Skeletal muscle cell (primary cell): ENCODE data around the genes HDAC10 and SBF1.

DNA sequence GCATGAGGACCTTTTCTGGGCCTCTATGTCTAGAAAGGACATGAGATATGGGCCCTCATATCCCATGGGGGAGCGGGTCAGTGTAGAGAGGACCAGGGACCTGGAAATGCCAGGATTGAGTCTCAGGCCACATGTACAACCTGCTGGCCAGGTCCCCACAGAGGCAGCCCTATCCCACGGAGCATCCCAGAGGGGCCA, 9.0 kb downstream of the PIM3 start:
- RRBS = no CpG with 5 or more reads among the region's 2 CpGs

DNA sequence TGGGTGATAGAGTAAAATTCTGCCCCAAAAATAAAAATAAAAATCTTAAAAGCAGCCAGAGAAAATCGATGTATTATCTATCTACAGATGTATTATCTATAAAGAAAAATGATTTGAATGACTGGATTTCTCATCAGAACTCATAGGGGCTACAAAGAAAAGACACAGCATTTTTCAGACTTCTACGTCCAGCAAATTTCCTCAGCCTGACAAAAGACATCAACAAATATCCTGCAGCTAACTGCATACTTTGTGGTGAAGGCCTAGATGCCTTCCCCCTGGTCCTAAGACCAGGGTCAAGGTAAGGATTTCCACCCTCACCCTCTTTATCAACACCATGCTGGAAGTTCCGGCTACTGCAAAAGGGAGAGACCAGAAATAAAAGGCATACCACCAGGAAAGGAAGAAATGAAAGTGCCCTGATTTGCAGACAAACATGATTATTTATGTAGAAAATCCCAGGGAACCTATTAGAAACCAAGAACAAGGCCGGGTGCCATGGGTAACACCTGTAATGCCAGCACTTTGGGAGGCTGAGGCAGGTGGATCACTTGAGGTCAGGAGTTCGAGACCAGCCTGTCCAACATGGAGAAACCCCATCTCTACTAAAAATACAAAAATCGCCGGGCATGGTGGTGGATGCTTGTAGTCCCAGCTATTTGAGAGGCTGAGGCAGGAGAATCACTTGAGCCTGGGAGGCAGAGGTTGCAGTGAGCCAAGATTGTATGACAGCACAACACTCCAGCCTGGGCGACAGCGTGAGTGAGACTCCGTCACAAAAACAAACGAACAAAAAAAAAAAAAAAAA, 20.4 kb downstream of the PIM3 start:
- RRBS = no CpG with 5 or more reads among the region's 11 CpGs

DNA sequence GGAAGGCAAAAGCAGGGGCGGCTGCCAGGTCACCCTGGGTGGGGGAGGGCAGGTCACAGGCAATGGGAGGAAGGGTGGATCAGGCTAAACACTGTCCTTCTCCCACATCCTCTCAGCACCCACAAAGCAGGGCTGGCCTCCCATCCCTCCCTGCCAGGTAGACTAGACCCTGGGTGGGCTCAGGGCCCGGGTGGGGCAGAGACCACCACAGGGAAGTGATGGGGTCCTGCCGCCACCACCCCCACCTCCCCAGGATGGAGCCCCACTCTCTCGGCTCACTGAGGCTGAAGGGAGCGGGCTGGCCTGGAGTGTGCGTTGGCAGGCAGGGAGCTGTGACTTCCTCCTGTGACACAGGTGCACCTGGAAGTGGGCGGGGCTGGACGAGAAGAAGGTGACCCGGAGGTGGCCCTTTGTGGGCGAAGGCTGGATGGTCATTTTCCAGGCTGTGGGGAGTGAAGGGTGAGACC, 15.5 kb downstream of the IL17REL start:
- RRBS = 81% methylated on average over 2 of the region's 10 CpGs

DNA sequence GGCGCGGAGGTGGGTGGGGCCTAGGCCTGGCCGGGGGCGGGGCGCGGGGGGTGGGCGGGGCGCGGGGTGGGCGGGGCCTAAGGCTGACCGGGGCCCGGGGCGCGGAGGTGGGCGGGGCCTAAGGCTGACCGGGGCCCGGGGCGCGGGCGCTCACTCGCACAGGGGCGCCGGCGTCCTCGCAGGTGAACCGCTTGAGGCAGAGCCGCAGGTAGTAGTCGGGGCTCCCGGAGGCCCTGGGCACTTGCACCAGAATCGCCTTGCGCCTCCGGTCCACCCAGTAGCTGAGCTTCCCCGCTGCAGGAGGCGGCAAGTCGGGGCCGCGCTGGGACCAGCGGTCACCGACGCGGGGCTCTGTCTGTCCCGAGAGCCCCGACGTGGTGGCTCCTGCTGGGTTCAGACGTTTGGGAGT, 12.9 kb downstream of the IL17REL start:
- RRBS = 13% methylated on average over 10 of the region's 45 CpGs

- RRBS = 9% methylated on average over 4 of the region's 21 CpGs
These were observed 26.0 kb downstream of the MLC1 start for GRCh38 chr22:50059053-50059788.

GRCh38 chr22:50074452-50075338, 10.5 kb downstream of the MLC1 start:
- RRBS = no CpG with 5 or more reads among the region's 28 CpGs

GRCh38 chr22:50105604-50106153, 15.9 kb downstream of the MOV10L1 start:
- RRBS = no CpG with 5 or more reads among the region's 7 CpGs

DNA sequence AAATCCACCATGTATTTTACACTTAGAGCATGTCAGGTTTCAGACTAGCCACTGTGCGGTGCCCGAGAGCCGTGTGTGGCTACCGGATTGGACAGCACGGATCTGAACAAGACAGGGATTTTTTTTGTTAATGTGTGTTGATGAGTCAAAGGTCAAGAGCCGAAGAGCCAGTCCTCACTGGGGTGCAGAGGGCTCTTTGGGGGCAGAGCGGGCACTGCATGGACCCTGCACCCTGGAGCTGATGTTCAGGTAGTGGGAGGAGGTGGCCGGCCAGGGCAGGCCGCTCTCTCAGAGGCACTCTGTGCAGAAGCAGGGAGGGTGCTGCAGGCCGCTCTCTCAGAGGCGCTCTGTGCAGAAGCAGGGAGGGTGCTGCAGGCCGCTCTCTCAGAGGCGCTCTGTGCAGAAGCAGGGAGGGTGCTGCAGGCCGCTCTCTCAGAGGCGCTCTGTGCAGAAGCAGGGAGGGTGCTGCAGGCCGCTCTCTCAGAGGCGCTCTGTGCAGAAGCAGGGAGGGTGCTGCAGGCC, 23.6 kb upstream of the PANX2 start:
- RRBS = no CpG with 5 or more reads among the region's 17 CpGs

GRCh38 chr22:50191099-50191731, 5.5 kb downstream of the TRABD start:
- RRBS = no CpG with 5 or more reads among the region's 15 CpGs

DNA sequence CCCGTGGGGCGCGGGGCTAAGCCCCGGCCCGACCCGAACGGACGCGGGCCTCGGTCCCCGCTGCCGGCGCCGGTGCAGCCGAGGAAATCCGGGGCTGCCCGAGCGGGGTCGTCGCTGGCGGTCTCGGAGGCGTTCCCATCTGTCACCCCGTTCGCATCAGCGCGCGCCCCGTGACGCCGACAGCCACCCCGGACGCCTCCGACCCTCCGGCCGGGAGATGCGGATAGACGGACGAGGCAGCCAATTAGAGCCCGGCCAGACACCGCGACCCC, 216 bp upstream of the SELENOO start:
- RRBS = under 1% methylated on average over 16 of the region's 42 CpGs

- RRBS = 92% methylated on average over 10 of the region's 54 CpGs
These were observed 5.6 kb downstream of the SELENOO start for GRCh38 chr22:50206050-50207266.

DNA sequence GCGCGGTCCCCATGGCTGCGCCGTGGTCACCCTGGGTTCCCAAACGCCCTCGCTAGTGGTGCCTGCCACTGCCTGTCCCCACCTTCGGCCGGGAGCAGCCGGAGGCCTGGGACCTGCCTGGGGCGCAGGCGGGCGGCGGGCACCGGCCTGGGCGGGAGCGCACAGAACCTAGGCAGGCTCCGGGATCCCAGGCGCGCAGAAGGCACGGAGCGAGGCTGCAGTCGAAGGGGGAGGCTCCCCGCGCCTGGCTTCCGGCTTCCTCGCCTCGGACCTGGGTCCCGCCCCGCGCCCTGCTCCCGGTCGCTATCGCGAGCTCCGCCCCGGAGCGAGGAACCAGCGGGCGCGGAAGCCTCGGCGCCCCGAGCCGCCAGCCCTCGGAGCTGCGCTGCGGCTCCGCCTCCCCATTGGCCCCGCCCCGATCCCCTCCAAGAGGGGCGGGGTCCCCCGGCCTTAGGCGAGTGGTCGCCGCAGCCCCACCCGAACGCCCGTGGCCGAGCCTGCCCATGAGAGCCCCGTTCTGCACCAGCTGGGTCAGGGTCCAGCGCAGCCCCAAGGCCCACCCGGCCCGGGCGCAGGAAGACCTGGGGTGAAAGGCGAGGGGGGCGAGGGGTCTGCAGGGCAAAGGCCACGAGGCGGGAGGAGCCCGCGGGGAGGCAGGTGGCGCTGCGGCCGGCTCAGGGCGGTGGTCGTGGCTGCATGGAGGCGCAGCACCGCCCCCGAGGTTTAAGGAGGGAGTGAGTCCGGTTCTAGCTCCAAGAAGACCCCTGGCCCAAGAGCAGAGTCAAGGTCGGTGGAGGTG, at the start of gene HDAC10:
TSS of gene HDAC10 (minus strand) at position 246 of the 799 bp plus-strand sequence.
- RRBS = 4% methylated on average over 31 of the region's 80 CpGs

DNA sequence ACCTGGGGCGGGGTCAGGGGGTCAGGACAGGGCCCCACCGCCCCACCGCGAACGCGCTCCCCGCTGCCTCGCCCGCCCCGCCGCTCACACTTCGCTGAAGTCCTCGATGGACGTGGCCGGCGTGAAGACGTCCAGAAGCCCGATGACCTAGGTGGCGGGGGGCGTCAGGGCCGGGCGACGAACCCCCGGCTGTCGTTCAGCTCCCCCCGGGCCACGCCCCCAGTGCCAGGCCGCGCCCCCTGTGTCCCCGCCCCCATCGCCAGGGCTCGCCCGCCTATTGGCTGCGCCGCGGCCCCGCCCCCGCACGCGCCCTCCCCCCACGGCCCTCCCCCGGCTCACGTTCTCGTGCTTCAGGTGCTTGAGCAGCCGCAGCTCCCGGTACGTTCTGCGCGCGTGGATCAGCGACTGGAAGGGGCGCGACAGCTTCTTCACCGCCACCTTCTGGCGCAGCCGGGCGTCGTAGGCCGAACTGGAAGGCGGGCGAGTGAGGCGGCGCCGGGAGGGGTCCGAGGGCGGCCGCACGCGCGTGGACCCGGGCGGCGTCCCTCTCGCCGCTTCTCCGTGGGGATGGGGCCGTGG, 2.6 kb downstream of the MAPK11 start:
- RRBS = 2% methylated on average over 42 of the region's 77 CpGs

DNA sequence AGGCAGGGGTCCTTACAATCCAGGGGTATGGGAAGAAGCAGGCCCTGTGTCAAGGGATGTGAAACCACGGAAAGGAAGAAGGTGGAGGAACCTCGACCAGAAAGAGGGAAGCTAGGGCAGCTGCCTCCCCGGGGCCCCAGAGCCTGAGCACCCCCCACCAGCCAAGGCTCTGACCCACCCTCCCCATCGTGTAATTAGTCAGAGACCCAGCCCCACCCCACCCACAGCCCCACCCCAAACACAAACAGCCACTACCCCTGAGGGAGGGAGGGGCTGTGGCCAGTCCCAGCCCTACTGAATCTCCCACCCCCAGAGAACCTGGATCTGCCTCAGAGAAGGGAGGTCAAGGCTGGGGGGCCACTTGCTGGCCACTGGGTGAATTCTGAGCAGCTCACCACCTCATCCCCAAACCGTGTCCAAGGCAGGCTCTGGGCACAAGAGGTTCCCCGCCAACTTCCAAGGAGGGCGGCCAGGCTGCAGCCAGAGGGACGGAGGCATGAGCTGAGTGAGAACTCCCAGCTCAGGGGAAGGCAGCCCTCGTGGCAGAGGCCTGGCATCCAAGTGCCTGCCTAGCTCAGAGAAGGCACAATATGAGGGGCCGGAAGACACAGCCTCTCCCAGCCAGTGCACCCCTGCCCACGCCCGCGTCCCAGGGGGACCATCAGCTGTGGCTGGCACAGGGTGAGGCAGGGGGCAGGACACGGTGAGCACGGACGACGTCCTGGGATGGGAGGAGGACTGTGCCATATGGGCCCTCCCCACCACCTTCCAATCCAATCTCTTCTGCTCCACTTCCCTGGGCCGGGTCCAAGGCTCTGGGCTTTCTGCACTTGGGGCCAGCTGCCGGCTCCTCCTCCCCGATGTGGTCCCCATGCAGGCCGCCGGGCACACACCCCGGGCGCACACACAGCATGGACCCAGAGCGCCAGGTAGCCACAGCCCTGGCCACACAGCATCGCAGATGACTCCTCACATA, 2.7 kb downstream of the PLXNB2 start:
- RRBS = 39% methylated on average over 5 of the region's 26 CpGs

GRCh38 chr22:50377178-50377759, 34.1 kb downstream of the PPP6R2 start:
- RRBS = no CpG with 5 or more reads among the region's 6 CpGs

DNA sequence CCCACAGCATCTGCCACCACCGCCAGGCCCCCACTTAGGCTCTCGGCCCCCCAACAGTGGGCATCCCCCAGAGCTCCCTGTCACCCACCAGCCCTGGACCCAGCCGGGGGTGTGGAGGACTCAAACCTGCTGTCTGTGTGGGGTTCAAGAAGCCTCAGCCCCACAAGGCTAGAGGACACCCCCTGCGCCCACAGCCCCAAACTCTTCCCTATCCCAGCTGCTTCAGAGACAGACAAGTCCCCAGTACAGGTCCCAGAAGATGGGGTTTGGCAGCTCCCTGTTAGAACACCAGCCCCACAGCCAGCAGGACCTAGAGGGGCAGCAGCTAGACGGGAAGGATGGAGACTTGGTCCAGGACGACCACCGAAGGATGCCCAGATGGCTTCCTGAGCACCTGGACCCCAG, 6.0 kb downstream of the SBF1 start:
- RRBS = no CpG with 5 or more reads among the region's 7 CpGs

- RRBS = under 1% methylated on average over 11 of the region's 67 CpGs
These were observed at the start of gene SBF1 for GRCh38 chr22:50474897-50475511. Gene SBF1, minus strand, starts transcription at chr22:50475035.

DNA sequence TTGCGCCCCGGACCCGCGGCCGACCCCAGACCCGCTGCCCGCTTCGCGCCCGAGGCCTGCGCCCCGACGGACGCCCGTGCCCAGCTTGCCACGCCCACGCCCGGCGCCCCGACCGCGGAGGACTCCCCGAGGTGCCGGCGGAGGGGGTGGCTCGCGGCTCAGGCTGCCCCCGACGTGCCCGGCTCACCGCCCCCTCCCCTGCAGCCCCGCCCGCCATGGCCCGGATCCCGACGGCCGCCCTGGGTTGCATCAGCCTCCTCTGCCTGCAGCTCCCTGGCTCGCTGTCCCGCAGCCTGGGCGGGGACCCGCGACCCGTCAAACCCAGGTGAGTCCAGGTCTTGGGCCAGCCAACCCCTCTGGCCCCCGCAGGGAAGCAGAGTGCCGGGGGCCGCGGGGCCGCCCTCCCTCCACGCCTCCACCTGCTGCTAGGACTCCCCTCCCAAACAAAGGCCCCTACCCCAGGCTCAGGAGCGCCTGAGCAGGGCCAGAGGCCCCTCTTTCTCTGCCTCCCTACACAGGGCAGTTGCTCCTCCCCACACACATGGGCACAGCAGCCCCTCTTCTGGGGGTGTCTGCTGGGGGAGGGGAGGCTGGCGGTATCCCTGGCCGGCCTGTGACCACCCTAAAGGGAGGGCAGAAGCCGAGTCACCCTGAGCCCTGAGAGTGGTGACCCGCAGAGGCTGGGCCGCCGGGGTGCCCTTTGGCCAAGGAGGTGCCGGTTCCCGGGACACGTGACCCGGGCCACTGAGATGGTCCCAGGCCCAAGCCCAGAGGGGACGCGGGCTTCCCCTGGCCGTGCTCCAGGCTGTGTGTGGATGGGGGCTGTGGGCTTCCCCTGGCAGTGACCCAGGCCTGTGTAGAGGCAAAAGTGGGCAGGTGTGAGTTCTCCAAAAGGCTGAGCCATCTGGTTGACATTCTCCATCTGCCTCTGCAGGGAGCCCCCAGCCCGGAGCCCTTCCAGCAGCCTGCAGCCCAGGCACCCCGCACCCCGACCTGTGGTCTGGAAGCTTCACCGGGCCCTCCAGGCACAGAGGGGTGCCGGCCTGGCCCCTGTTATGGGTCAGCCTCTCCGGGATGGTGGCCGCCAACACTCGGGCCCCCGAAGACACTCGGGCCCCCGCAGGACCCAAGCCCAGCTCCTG, 661 bp downstream of the ADM2 start:
- RRBS = 16% methylated on average over 27 of the region's 74 CpGs

- RRBS = no CpG with 5 or more reads among the region's 17 CpGs
These were observed 1.4 kb downstream of the TYMP start for GRCh38 chr22:50528065-50529081.

DNA sequence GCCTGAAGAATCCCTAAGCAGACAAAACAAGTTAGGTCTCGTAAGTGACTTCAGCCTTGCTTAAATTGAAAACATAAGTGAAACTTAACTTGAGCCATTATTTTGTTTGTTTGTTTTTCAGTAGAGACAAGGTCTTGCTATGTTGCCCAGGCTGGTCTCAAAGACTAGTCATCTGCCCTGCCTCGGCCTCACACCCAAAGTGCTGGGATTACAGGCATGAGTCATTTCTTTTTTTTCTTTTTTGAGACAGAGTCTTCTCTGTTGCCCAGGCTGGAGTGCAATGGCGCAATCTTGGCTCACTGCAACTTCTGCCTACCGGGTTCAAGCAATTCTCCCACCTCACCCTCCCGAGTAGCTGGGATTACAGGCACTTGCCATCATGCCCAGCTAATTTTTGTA, 4.1 kb upstream of the KLHDC7B start:
- RRBS = no CpG with 5 or more reads among the region's 5 CpGs